NB4 (cell line): ENCODE measurements around the gene NARF.

DNA sequence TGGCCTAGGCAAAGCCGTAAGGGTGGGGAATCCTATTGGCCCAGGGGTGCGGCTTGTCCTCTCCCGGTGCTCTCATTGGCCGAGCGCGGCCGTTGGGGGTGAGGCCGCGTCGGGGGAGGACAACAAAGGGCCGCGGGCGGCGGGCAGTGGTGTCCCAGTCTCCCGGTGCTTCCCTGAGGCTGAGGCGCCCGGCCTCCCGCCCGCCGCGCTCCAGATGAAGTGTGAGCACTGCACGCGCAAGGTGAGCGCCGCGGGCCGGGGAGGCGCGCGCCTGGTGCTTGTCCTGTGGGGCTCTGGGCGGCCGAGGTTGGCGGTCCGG lies at the start of gene NARF:
Gene NARF, plus strand, starts transcription at position 152 of the 319 bp plus-strand sequence.
- RRBS: under 1% methylated on average over 28 of the region's 34 CpGs

- RRBS: no CpG with 5 or more reads among the region's 14 CpGs
Measured at GRCh38 chr17:82563130-82563861, 43.8 kb downstream of the FOXK2 start.

- RRBS: no CpG with 5 or more reads among the region's 14 CpGs
Measured at GRCh38 chr17:82629189-82630061, 18.8 kb downstream of the WDR45B start.

DNA sequence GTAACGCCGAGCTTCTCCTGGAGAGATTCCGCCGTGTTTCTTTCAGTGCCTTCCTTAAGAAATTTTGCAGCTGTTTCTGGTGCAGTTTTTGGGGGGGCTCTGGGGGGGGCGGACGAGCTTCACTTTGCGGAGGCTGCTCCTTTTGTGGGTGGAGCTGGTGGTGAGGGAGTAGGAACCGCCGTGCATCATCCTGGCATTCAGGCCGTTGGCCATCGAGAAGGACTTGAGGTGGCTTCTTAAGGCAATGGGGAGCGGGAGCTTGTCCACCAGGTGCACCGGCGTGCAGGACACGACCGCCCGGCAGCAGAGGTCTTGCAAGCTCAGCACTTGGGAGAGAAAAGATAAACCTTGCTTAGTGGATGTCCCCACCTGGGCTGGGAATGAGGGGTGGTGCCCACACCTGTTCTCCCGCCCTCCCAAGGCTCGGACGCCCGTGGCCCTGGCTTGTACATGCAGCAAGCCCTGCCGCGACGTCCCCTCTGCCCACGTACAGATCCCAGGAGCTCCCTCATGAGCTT lies 9.6 kb upstream of the WDR45B start:
- RRBS: no CpG with 5 or more reads among the region's 25 CpGs

GRCh38 chr17:82704018-82704881 lies 5.8 kb upstream of the RAB40B start:
- RRBS: 48% methylated on average over 10 of the region's 37 CpGs

DNA sequence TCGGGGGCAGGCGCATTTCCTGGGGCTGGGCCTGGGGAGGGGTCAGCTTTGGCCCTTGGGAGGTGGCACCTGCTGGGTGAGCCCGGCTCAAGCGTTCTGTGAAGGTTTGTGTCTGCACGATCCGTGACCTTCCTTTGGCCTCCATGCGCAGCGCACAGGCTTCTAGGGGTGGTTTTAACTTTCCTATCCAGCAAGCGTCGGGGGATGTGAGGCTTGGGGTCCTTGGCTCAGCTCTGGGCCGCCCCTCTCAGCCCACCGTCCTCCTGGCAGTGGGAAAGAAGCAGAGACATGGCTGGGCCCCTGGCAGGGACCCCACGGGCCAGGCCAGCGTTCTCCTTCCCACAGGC lies 399 bp downstream of the FN3K start:
- RRBS: no CpG with 5 or more reads among the region's 14 CpGs

DNA sequence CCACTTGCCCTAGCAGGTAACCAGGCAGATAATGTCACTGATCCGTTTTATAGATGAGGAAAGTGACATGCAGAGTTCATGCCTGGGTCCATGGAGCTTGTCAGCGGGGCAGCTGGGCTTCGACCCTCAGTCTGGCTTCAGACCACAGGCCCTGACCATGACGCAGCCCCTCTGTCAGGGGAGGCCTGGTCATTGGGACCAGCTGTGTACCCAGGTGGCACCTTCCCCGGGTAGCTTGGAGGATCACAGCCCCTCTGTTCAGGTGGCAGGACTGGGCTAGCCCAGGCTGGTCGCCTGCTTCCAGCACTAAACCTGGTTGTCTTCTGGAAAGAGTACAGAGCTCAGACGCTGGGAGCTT lies 8.2 kb upstream of the TBCD start:
- RRBS: no CpG with 5 or more reads among the region's 7 CpGs

DNA sequence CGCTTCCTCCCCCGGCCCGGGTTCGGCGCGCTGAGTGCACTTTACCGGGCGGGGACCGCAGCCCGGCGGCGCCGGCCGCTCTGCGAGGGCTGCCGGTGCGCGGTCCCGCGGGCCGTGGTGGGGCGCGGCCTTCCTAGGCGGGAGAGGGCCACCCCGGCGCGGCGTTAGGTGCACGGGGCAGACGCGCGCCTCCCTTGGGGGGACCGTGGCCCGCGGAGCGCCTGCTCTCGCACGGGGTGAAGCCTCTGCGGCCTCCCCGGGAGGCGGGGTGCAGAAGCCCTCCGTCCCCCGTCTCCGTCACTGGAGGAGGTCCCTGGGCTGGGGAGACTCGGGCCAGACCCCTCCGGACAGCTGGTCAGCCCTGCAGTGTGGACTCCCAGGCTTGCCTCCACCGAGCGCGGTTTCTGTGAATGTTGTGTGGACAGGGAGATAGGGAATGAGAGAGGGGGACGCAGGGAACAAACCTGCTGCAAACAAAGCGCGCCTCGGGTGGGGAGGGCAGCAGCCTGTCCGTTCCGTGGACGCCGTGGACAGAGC lies 604 bp downstream of the TBCD start:
- RRBS: 2% methylated on average over 26 of the region's 57 CpGs

GRCh38 chr17:82776505-82776980 lies 24.7 kb downstream of the TBCD start:
- RRBS: no CpG with 5 or more reads among the region's 16 CpGs

GRCh38 chr17:82807105-82807902 lies 32.5 kb downstream of the ZNF750 start:
- RRBS: no CpG with 5 or more reads among the region's 33 CpGs

DNA sequence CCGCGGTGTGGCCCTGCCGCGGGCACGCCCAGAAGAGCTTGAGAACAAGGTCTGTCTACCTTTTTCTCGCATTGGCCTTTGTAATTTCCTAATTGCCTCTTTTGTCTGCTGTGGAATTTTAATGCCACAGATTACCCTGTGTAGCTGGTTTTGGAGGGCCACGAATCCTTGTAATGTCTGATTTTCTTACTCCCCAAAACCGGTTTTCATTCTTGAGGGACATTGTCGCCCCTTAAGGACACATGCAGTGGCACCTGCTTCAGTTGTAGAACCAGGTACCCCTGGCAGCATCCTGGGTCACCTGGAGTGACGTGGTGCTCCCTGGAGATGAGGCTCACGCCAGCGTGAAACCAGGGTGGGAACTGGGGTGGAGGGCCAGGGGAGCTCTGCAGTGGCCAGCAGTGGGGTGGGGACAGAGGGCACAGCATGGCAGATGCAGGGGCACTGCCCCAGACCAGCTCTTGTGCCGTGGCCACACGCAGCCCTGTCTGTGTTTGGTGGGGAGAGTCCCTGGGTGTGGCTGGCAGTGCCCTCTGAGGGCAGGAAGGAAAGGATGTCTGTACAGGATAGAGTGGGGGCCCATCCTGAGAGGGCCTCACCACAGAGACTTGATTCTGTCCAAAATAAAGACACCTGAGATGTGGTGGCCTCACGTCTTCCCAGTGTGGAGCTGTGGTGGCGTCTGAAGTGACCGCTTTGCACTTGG lies 24.6 kb downstream of the ZNF750 start:
- RRBS: no CpG with 5 or more reads among the region's 17 CpGs

- RRBS: 98% methylated on average over 8 of the region's 36 CpGs
Measured at GRCh38 chr17:82874239-82875090, 34.6 kb upstream of the ZNF750 start.

DNA sequence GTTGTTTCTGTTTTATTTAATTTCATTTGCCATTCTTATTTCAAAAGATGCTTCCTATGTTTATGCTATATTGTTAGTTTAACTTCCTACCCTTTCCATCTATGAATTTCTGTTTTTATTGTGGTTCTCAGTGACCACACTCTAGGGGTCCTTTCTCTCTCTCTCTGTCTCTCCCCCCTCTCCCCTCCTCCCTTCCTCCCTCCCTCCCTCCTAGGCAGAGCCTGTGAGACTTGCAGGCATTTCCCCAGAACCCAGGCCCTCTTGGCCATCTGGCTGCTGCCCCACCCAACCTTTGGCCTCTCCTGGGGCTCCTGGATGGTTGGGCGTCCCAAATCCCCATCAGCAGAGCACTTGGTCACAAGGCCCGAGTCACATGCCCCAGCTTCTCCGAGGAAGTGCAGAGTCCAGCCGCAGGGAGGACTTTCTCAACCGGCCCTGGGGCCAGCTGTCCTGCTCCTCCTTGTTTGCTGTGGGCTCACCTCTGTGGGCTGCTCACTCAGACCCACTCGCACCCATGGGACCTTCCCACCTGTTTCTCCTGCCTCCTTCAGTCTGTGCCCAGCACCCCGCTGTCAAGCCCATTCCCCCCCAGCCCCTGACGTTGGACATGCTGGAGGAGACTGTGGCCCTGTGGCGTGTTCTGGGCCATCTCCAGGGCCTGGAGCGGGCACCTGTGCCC lies 42.1 kb upstream of the ZNF750 start:
- RRBS: no CpG with 5 or more reads among the region's 10 CpGs

GRCh38 chr17:82892681-82893827 lies 53.2 kb upstream of the ZNF750 start:
- RRBS: no CpG with 5 or more reads among the region's 31 CpGs

DNA sequence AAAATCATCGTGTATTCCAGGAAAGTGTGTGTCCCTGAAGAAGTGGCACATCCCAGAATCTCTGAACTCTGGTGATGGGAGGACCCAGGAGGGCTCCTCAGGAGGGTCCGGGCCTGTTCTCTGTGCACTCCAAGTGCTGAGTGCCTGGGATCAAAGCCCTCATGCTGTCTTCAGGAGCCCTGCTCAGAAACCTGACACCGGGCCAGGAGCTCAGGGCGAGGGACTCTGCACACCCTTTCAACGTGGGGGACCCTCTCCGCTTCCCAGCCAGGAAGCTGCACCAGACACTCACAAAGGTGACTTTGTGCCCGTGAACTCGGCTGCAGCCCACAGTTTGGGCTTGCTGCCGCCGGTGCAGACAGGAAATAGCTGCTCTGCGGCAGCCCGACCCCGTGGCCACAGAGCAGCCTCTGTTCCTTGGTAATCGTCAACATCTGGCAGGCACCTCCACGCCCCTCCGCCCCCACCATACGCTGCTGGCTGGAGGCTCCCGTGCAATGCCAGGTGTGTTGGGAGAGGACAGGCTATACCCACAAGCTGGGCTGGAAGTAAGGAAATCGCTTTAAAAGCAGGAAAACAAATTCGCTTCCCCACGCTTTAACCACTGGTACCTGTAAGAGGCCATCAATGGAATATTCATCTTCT lies 65.6 kb downstream of the B3GNTL1 start:
- RRBS: 98% methylated on average over 2 of the region's 21 CpGs

- RRBS: 99% methylated on average over 4 of the region's 11 CpGs
Measured at GRCh38 chr17:83012778-83013099, 38.8 kb downstream of the B3GNTL1 start.

DNA sequence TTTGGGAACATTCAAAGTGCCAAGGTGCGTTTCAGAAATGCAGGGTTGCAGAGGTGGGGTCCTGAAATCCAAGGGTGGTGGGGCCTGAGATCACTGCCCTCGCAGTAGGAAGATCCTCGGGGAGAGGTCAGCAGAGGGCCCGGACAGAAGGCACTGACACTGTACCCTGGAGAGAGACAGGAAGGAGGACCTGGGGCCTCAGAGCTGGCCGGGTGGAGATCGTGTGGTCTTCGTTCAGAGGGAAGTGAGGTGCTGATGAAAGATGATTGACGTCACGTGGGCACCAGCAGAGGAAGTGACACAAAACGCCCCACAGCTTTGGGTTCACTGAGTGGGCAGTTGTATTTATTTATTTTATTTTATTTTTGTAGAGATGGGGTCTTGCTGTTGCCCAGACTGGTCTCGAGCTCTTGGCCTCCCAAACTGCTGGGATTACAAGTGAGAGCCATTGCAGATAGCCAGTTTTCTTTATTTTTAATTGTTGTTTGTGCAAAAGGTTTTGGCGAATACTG lies 2.5 kb upstream of the B3GNTL1 start:
- RRBS: 6% methylated on average over 2 of the region's 12 CpGs

DNA sequence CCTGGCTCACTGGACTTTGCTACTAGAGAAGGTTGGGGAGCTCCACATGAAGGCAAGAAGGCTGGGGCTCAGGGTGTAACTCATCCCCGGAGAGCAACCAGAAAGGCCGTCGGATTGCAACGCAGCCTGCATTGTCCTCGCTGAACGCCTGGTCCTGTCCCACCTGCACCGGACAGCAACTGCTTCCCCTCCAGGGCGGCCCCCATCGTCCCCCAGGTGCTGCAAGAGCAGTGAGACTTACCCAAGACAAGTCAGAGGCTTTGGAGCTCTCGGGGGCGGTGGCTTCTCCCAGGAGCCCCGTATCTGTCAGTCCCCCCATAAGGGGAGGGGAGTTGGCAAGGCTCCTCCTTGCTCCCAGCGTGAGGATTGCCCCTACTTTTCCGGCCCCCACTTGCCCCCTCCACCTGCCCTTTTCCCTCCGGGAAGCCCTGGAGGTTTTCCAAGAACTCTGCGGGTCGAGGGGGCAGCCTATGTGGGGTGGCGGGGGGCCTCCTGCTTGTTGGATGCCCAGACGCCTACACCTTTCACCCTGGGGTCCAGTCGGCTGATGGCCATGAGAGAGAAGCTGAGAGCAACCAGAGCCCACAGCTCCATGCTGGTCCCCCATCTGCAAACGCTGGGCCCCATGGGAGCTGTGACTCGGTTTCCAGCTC lies 18.5 kb downstream of the METRNL start:
- RRBS: 70% methylated on average over 7 of the region's 22 CpGs

DNA sequence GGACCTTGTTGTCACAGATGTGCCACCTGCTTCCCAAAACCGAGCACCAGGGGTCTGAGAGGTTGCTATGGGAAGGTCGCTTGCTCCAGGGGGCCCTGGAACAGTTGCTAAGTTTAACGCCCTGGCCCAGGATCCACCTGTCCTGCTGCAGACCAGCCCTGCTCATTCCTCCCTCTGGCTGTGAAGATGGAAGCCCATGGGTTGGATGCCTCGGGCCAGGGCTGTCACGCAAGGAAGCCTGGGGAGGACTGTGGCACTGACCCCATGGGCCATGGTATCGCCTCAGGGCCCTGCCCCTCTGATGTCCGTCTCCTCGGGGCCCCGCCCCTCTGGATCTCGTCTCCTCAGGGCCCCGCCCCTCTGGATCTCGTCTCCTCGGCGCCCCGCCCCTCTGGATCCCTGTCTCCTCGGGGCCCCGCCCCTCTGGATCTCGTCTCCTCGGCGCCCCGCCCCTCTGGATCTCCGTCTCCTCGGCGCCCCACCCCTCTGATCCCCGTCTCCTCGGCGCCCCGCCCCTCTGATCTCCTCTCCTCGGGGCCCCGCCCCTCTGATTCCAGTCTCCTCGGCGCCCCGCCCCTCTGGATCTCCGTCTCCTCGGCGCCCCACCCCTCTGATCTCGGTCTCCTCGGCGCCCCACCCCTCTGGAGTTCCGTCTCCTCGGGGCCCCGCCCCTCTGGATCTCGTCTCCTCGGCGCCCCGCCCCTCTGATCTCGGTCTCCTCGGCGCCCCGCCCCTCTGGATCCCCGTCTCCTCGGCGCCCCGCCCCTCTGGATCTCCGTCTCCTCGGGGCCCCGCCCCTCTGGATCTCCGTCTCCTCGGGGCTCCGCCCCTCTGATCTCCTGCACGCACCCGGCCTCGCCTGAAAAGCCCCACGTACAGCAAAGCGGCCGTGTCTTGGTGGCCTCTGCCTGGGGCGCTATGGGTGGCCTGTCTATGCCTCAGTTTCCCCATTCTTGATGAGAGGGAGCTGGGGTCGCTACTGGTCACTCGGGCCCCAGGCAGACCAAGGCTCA lies 24.0 kb downstream of the METRNL start:
- RRBS: no CpG with 5 or more reads among the region's 69 CpGs

- RRBS: no CpG with 5 or more reads among the region's 24 CpGs
Measured at GRCh38 chr17:83110773-83111417, 31.5 kb downstream of the METRNL start.